Adrenal gland (tissue), 7 donors: ENCODE data around the gene PPM1B.

DNA sequence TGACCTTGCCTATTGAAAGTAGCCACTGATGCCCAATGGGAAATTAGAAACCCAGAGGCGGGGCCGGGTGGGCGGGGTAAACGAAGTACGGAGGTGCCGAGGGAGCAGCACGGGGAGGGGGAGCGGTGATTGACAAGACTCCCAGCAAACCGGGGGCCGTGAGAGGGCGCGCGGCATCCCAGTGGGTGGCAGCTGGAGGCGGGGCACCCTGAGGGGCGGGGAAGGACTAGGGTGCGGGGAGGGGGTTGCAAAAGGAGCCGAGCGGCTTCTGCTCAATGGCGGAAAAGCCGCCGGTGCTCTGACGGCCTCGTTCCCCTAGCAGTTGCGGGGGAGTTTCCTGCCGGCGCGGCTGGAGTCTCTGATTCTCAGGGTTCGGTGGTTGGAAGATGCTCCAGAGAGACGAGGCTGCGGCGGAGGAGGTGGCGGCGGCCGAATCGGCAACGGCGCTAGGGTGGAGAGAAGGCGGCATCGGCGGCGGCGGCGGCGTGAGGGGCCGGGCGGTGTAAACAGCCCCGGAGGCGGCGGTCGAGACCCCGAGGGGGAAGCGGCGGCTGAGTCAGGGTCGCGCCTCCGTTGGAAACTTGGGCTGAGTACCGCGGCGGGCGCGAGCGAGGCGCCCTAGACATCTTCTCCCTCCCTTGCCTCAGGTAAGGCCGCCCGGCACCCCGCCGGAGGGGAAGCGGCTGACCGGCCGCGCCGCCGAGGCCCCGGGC is at the start of gene PPM1B:
TSS of gene PPM1B (plus strand) at position 248 of the 713 bp plus-strand sequence.
- PRO-cap, 3 experiments: peak in 3 of 3 experiments; most common plus-strand start position 250 of the sequence (in 3)
- RAMPAGE, long total RNA, 4 experiments: start-site peak on the plus strand in 4 of 4 experiments, centred at positions 242 to 633 of the sequence, 12 to 77 reads per replicate
- RRBS: 2% methylated on average over 13 of the region's 74 CpGs

DNA sequence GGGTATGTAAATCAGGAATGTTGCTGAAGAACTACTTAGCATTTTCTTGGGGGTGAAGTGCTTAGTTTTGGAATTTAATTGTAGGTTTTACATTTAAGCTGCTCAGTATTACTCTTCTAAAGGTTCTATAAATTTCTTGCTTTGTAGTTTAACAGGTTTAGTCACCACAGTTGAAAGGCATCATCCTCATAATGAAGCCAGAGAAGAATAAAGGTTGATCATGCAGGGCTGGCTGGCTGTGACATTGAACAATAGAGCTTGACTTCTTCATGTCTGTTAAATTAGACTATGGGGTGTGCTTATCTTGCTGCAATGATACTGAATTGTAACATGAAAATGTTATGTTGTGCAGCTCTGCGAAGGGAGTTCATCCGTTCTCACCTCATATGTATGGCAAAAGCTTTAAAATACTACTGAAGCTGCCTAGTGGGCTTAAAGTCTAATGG is 81.7 kb downstream of the CAMKMT start:
- PRO-cap, 3 experiments: no peak in any of the 3 experiments
- RAMPAGE, long total RNA, 4 experiments: no peak in any of the 4 experiments
- RRBS: no CpG with 5 or more reads among the region's 2 CpGs

GRCh38 chr2:44755689-44756126 is 185.8 kb upstream of the SIX3 start:
- PRO-cap, 3 experiments: no peak in any of the 3 experiments
- RAMPAGE, long total RNA, 4 experiments: no peak in any of the 4 experiments
- RRBS: no CpG with 5 or more reads among the region's 2 CpGs

- PRO-cap, 3 experiments: no peak in any of the 3 experiments
- RAMPAGE, long total RNA, 4 experiments: no peak in any of the 4 experiments
- RRBS: 10% methylated on average over 9 of the region's 31 CpGs
Observed at GRCh38 chr2:44937760-44938298, 3.7 kb upstream of the SIX3 start.

- PRO-cap, 3 experiments: no peak in any of the 3 experiments
- RAMPAGE, long total RNA, 4 experiments: no peak in any of the 4 experiments
- RRBS: 17% methylated on average over 7 of the region's 17 CpGs
Observed at GRCh38 chr2:44944644-44944993, 3.1 kb downstream of the SIX3 start.

GRCh38 chr2:45262965-45263635 is 253.8 kb upstream of the SIX2 start:
- PRO-cap, 3 experiments: no peak in any of the 3 experiments
- RAMPAGE, long total RNA, 4 experiments: no peak in any of the 4 experiments
- RRBS: no CpG with 5 or more reads among the region's 8 CpGs

DNA sequence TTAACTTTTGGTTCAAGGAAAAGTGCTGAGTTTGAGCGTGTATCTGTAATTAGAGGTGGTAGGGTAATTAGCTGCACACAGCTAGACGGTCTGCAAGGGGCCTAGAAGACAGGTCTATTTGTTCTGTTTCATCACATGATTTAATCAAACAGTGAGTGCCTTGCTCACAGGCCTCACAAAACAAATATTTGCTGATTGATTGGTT is 264.2 kb upstream of the SIX2 start:
- PRO-cap, 3 experiments: no peak in any of the 3 experiments
- RAMPAGE, long total RNA, 4 experiments: no peak in any of the 4 experiments
- RRBS: no CpG with 5 or more reads among the region's 2 CpGs

DNA sequence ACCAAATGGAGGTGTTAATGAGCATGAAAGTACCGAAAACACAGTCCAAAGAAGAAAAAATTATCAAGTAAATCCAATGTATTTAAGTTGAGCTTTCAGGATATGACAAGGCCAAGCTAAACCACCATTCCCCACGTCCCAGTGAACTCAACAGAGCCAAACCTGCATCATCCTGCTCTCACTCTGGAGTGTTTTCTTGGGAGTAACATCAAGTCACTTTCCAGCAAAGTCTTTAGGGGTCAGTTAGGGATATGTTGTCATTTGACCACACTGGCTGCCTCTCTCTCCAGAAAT is 140.6 kb downstream of the SRBD1 start:
- PRO-cap, 3 experiments: no peak in any of the 3 experiments
- RAMPAGE, long total RNA, 4 experiments: no peak in any of the 4 experiments
- RRBS: no CpG with 5 or more reads among the region's 2 CpGs

DNA sequence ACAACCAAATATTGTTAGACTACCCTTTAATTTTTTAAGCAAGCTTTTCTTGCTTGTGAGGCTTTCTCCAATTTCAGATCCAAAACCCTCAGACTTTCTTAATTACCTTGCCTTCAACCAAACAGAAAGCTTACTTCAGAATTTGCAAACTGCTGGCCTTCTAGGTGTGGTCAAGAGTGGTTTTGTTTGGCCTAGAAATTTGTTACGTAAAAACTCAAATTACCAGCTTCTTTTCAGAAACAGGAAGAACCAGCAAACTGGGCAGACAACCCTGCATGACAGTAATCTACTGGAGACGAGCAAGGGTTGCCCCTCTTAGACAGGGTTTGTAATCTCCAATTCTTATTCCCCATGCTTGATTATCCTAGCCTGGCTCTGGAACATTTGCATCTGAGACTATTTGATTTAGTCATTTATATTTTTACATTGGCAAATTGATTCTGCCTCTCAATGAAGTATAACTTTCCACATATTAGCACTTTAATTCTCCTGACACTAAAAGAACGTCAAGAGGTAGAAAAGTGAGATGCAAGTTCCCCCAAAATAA is 27.0 kb downstream of the SRBD1 start:
- PRO-cap, 3 experiments: no peak in any of the 3 experiments
- RAMPAGE, long total RNA, 4 experiments: no peak in any of the 4 experiments
- RRBS: no CpG with 5 or more reads among the region's 3 CpGs

DNA sequence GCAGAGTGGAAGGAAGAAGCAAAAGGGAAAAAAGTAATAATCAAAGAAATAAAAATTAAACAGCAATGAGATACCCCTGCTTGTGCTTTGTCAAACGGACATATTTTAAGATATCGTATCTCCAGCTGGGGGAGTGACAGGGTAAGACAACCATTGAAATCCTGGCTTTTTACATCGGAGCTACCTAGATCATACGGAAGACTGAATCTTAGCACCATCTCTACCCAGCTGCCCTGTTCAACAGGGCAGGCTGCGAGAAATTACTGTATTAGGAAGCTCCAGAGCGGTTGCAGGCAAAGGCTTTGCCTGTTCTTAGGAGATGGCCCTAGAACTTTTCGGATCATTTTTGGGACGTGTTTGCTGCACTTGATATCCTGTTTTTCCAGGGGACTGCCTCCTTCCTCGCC is 2.1 kb upstream of the PRKCE start:
- PRO-cap, 3 experiments: peak in 2 of 3 experiments; most common plus-strand start position 343 of the sequence (in 1); most common minus-strand start position 254 of the sequence (in 1)
- RAMPAGE, long total RNA, 4 experiments: no peak in any of the 4 experiments
- RRBS: no CpG with 5 or more reads among the region's 9 CpGs

DNA sequence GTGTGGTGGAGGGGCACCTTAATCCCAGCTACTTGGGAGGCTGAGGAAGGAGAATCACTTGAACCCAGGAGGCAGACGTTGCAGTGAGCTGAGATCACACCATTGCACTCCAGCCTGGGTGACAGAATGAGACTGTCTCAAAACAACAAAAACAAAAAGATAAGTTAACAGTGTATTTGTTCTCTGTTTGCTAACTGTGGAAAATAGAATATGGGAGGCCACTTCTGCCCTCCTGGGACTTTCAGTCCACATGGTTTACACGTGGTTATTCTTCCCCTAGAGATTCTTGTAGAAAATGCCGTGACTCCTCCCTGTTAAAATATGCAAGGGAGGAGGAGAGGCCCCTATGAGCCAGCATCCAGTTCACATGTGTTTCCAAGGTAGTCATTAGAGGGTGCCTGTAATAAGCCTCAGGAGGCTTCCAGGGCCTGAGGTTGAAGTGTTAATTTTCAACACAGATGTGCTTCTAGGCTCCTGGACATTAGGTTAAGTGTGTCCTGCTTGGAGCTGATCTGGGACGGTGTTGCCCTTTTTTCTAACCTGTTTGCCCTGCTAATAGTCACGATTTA is 71.6 kb downstream of the PRKCE start:
- PRO-cap, 3 experiments: no peak in any of the 3 experiments
- RAMPAGE, long total RNA, 4 experiments: no peak in any of the 4 experiments
- RRBS: no CpG with 5 or more reads among the region's 5 CpGs

DNA sequence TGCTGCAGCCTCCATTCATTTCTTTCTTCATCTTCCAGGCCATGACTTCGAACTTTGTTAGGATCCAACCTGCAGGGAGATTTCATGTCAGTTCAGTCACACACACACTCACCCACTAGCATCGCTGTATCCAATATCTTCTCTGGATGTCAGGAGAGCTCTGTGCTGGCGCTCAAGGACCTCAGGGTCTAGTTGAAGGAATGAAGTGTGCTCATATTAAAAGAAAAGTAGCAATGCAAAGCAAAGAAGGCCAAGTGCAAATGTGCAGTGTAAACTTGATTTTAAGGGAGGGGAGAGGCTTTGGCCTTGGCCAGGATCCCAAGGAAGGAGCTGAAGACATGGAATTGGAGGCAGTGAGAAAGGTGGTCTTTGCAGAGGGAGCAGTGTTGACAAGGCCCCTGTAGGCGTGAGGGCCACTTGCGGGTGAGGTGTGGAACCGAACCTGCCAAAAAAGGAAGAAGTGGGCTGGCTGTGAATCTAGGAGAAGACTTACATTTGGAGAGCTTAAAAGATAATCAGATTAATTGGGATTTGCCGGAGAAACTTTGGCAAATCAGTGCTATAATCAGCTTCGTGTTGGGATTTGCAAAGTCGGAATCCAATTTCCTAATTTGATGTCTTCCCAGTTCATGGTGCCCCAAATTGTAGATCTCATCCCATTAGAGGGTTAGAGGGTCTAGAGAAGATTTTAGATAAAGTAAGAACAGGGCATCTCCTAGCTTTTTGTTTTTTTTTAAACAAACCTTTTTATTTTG is 132.6 kb downstream of the PRKCE start:
- PRO-cap, 3 experiments: no peak in any of the 3 experiments
- RAMPAGE, long total RNA, 4 experiments: no peak in any of the 4 experiments
- RRBS: no CpG with 5 or more reads among the region's 9 CpGs

- PRO-cap, 3 experiments: peak in 1 of 3 experiments; most common minus-strand start chr2:45794347 (in 1)
- RAMPAGE, long total RNA, 4 experiments: no peak in any of the 4 experiments
- RRBS: no CpG with 5 or more reads among the region's 16 CpGs
Observed at GRCh38 chr2:45794115-45794635, 142.7 kb downstream of the PRKCE start.

DNA sequence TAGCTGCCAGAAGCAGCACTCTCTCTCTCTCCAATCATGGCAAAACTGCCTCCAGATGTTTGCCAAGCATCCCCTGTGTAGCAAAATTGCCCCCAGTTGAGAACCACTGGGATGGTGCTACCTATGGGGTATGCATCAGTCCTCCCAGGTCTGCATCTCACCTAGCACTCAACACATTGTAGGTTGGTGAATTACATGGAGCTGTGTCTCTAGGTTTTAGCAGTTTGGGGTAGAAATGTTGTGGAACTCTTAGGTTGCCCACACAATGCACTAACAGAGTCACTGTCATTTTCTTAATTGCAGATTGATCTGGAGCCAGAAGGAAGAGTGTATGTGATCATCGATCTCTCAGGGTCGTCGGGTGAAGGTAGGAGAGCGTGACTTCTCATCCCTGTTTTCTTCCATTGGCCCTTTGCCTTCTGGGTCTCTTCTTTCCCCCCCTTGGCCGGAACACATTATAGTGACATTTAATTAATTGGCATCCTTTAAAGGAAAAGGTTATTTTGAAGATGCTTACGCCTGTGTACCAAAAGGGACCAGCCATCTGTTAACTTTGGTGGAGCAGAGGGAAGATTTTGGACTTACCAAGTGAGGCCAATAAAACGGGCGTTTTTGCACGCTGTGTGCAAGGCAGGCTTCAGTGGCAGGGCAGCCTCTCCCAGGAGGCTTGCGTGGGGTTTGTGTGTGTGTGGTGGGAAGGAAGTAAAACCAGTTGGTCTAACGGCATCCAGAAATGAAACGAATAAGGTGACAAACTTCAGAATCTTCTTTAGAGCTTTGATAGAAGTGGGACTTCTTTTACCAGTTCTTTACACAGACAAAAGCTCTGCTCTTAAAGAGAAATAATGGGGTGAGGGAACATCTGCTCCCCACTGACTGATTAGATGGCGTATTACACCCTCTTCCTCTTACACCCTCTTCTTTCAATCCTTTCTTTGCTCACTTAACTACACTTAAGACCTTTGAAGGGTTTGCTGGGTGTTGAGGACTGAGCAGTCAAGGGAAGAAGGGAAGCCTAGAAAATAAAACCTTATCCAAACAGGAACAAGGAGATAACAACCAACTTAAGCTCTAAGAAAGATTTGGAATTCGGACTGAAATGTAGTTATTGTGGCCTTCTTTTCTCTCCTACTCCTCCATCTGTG is 191.6 kb downstream of the PRKCE start:
- PRO-cap, 3 experiments: no peak in any of the 3 experiments
- RAMPAGE, long total RNA, 4 experiments: no peak in any of the 4 experiments
- RRBS: no CpG with 5 or more reads among the region's 14 CpGs

- PRO-cap, 3 experiments: no peak in any of the 3 experiments
- RAMPAGE, long total RNA, 4 experiments: no peak in any of the 4 experiments
- RRBS: no CpG with 5 or more reads among the region's 6 CpGs
Observed at GRCh38 chr2:45922410-45922931, 271.0 kb downstream of the PRKCE start.

DNA sequence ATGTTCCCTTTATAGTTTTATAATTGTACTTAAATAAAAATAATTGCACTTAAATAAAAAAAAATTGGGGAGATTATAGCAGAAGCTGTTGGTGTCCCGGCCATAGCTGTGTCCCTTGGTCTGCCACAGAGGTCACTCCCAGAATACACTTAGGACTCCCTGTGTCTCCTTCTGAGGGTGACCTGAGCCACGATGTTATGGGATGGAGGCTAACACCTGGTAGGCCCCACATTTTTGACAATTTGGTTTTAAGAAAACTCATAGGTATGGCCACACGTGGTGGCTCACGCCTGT is 285.6 kb downstream of the PRKCE start:
- PRO-cap, 3 experiments: no peak in any of the 3 experiments
- RAMPAGE, long total RNA, 4 experiments: no peak in any of the 4 experiments
- RRBS: no CpG with 5 or more reads among the region's 4 CpGs

- PRO-cap, 3 experiments: no peak in any of the 3 experiments
- RAMPAGE, long total RNA, 4 experiments: no peak in any of the 4 experiments
- RRBS: no CpG with 5 or more reads among the region's 10 CpGs
Observed at GRCh38 chr2:46049840-46050571, 247.2 kb upstream of the EPAS1 start.

- PRO-cap, 3 experiments: no peak in any of the 3 experiments
- RAMPAGE, long total RNA, 4 experiments: no peak in any of the 4 experiments
- RRBS: no CpG with 5 or more reads among the region's 9 CpGs
Observed at GRCh38 chr2:46256450-46257239, 40.6 kb upstream of the EPAS1 start.

DNA sequence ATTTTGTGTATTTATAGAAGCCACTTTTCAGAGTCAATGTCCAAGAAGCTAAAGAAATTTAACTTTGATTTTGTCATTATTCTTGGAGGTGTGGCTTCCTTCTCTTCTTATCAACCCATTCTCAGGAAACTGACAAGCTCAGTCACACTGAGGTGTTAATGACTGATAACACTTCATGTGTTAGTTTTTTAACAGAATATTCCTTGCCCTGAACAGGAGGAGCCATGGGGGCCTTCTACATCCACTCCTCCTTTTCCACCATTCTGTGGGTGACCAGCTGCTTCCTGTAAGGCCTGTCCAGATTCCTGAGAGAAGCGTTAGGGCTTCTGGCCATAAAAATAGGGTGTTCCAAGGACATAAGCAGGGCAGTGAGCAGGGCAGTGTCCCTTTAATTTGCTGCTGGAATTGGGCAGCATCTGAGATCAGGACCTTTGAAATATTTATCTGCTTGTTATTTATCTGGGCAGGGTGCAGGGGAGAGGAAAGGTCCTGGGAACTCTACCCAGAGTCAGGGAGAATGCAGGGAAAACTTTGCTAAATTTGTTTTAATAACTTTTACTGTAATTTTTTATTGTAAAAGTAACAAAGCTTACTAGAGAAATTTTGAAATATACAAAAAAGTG is 37.8 kb upstream of the EPAS1 start:
- PRO-cap, 3 experiments: no peak in any of the 3 experiments
- RAMPAGE, long total RNA, 4 experiments: no peak in any of the 4 experiments
- RRBS: no CpG with 5 or more reads among the region's 1 CpG

- PRO-cap, 3 experiments: no peak in any of the 3 experiments
- RAMPAGE, long total RNA, 4 experiments: no peak in any of the 4 experiments
- RRBS: 66% methylated on average over 2 of the region's 6 CpGs
Observed at GRCh38 chr2:46277260-46277655, 19.9 kb upstream of the EPAS1 start.